ENCODE measurements around the gene EIF4G3.

GRCh38 chr1:20484158-20484962 is 1.6 kb downstream of the CAMK2N1 start:
- PRO-cap = unidirectional peak, plus-strand start at chr1:20484393
- RAMPAGE, long total RNA, 3 experiments = no peak in any of the 3 experiments

GRCh38 chr1:20787912-20788411 is 855 bp upstream of the HP1BP3 start:
- PRO-cap = no peak
- RAMPAGE, long total RNA, 3 experiments = no peak in any of the 3 experiments

GRCh38 chr1:21176763-21177286 is at the start of gene EIF4G3:
TSS of gene EIF4G3 (minus strand) at chr1:21176897.
- PRO-cap = bidirectional peak, plus-strand start at chr1:21177062, minus-strand start at chr1:21176883
- RAMPAGE, long total RNA, 3 experiments = no peak in any of the 3 experiments

- PRO-cap = no peak
- RAMPAGE, long total RNA, 3 experiments = no peak in any of the 3 experiments
Measured at GRCh38 chr1:21177287-21177605, 549 bp upstream of the EIF4G3 start.

GRCh38 chr1:21290595-21291089 is 379 bp upstream of the ECE1 start:
- PRO-cap = no peak
- RAMPAGE, long total RNA, 3 experiments = no peak in any of the 3 experiments

DNA sequence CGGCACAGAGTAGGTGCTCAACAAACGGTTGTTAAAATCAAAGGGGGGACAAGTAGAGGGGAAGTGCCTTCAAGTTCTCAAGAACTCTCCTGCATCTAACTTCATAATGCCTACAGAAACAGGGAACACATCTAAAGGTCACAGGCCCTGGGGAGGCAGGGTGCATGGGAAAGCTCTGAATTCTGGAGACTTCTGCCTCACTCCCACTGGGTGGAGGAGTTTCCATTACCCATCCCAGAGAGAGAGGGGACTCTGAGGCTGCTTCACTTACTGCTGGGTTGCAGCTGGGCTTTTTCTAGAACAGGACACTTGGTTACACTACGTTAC is 2.4 kb upstream of the ECE1 start:
- PRO-cap = no peak
- RAMPAGE, long total RNA, 3 experiments = no peak in any of the 3 experiments

GRCh38 chr1:21295045-21295384 is 4.8 kb upstream of the ECE1 start:
- PRO-cap = no peak
- RAMPAGE, long total RNA, 3 experiments = no peak in any of the 3 experiments

- PRO-cap = no peak
- RAMPAGE, long total RNA, 3 experiments = no peak in any of the 3 experiments
Measured at GRCh38 chr1:21298694-21299456, 8.6 kb upstream of the ECE1 start.

GRCh38 chr1:21345029-21345415 is 54.8 kb upstream of the ECE1 start:
- PRO-cap = unidirectional peak, minus-strand start at chr1:21345224
- RAMPAGE, long total RNA, 3 experiments = no peak in any of the 3 experiments

- PRO-cap = no peak
- RAMPAGE, long total RNA, 3 experiments = no peak in any of the 3 experiments
Measured at GRCh38 chr1:21614511-21615397, 54.4 kb downstream of the RAP1GAP start.

DNA sequence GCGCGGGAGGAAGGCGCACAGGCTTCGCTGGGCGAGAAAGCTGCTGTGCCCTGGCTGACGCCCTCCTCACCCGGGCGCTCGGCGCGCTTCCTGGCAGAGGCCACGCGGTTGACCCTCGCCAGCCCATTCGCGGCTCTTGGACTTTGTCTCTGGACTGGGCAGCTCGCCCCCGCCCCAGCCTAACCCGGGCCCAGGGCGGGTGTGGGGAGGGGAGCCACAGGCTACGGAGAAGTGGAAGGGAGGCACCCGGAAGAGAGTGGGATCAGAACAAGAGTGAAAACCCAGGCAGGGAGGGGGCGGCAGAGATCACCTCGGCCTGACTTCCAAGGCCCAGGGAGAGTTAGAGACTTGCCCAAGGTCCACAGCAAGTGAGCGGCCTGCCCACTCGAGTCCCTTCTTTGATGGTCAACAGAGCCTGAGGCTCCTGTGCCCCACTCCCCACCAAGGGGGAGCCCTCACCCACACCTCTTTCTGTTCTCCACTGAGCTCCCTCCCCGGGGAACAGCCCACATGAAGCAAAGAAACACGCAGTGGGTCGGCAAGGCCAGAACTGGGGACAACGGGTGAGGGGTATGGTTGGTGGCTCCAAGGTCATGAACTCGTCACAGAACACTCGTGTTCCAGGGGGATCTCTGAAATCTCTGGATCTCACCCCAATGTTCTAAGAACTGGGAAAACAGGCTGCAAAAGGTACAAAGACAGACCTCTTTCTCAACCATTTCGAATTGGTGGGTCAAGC is 731 bp upstream of the RAP1GAP start:
- PRO-cap = no peak
- RAMPAGE, long total RNA, 3 experiments = no peak in any of the 3 experiments

- PRO-cap = no peak
- RAMPAGE, long total RNA, 3 experiments = no peak in any of the 3 experiments
Measured at GRCh38 chr1:21705626-21706187, 36.5 kb upstream of the RAP1GAP start.

- PRO-cap = no peak
- RAMPAGE, long total RNA, 3 experiments = no peak in any of the 3 experiments
Measured at GRCh38 chr1:21729495-21729945, 53.4 kb downstream of the USP48 start.

- PRO-cap = no peak
- RAMPAGE, long total RNA, 3 experiments = no peak in any of the 3 experiments
Measured at GRCh38 chr1:21779678-21780319, 3.1 kb downstream of the USP48 start.

DNA sequence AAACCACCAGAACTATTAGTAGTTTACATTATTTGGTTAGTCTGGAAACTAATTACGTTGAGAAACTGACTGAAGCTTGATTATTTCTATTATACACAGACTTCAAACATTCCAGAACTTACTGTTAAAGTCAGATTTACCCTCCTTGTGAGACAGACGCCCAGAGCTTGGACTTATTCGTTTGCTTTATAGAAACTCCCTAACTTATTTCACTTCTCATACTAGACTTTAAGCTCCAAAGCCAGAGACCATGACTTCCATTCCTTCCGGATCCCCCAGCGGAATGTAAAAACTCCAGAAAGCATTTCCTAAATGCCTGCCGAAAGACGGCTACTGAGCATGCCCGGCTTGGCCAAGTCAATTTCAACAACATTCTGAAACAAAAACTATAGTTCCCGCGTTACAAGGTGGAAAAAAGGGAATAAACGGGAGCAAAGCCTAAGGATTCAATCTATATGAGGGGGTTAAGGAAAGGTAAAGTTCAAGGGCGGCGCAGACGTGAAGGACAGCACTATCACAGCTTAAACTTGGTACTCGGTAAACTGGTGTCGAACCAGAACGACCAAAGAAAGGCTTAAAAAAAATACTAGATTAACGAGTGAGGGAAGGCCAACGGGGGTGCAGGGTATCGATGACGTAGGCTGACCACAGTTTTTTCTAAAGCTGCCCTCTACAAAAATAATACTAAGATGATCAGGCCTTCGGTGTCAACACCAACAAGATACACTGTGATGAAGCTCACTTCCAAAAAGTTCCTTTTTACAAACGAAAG is 1.0 kb downstream of the USP48 start:
- PRO-cap = no peak
- RAMPAGE, long total RNA, 3 experiments = no peak in any of the 3 experiments

DNA sequence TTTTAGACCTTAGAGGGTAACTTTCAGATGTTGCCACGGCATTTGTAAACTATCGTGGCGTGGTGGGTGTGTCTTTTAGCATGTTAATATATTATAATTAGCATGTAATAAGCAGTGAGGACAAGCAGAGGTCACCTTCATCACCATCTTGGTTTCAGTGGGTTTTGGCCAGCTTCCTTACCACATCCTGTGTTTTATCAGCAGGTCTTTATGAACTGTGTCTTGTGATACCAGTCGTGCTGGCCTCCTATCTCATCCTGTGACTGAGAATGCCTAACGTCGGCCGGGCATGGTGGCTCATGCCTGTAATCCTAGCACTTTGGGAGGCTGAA is 8.7 kb upstream of the USP48 start:
- PRO-cap = no peak
- RAMPAGE, long total RNA, 3 experiments = no peak in any of the 3 experiments

GRCh38 chr1:21870556-21870755 is 58.4 kb downstream of the LDLRAD2 start:
- PRO-cap = no peak
- RAMPAGE, long total RNA, 3 experiments = no peak in any of the 3 experiments

DNA sequence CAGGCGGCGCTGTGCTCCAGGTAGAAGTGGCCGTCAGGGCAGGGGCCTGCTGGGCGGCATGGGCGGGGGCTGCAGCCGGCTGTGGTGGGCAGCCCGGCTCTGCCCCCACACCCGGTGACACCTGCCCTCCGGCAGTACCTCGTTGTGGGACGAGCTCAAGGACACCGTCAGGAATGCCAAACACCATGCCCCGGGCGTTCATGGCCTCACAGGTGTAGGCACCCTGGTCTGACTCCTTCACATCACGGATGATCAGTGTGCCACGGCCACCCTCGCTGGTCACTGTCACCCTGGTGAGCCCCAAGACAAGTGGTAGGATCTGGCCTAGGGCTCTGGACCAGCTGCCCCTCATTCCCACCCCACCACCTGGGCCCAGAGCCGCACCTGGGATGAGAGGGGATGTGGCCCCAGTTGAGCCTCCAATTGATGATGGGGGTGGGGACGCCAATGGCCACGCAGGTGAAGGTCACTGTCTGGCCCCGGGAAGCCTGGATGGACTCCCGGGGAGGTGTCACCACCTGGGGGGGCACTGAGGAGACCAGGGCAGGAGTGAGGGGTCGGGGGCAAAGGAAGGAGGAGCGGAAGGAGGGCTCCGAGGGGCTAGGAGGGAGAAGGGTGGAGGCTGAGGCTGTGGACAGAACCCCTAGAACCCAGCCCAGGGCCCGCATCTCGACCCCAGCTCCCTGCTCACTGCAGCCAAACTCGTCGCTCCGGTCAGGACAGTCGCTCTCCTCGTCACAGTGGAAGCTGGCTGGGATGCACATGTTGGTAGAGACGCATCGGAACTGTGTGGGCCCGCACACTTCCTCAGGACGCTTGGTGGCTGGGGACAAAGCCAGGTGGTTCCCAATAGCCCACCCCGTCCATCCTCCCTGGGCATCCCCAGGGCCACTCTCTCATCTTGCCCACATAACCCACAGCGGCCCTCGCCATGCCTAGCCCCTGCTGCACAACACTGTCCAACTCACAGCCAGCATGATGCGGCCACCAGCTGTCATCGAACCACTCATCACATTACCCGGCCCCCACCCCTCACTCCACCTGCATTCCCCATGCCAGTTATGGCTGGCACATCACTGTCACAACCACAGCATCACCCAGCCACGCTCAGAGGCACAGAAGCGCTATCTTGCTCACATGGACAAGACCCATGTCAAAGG is 52.1 kb downstream of the HSPG2 start:
- PRO-cap = no peak
- RAMPAGE, long total RNA, 3 experiments = no peak in any of the 3 experiments

- PRO-cap = no peak
- RAMPAGE, long total RNA, 3 experiments = no peak in any of the 3 experiments
Measured at GRCh38 chr1:21889902-21890311, 47.2 kb downstream of the HSPG2 start.

GRCh38 chr1:21926814-21927078 is 10.4 kb downstream of the HSPG2 start:
- PRO-cap = bidirectional peak, plus-strand start at chr1:21927010, minus-strand start at chr1:21926748
- RAMPAGE, long total RNA, 3 experiments = no peak in any of the 3 experiments

Measured in subcutaneous adipose tissue (tissue), 3 donors.